Fallopian tube (tissue), 1 donor: ENCODE data around the gene TNK2.

GRCh38 chr3:194913418-194913713 lies 227.7 kb downstream of the FAM43A start:
- PRO-cap, result no peak

GRCh38 chr3:195005295-195005619 lies 265.7 kb downstream of the XXYLT1 start:
- PRO-cap, result no peak

- PRO-cap, result no peak
These were observed 200.6 kb downstream of the XXYLT1 start for GRCh38 chr3:195070335-195070750.

- PRO-cap, result bidirectional peak, plus-strand start at chr3:195150403, minus-strand start at chr3:195150349; bidirectional peak, plus-strand start at chr3:195150664, minus-strand start at chr3:195150456
These were observed 120.6 kb downstream of the XXYLT1 start for GRCh38 chr3:195150060-195150983.

- PRO-cap, result unidirectional peak, plus-strand start at chr3:195155171; bidirectional peak, plus-strand start at chr3:195155379, minus-strand start at chr3:195155234
These were observed 116.0 kb downstream of the XXYLT1 start for GRCh38 chr3:195154798-195155503.

DNA sequence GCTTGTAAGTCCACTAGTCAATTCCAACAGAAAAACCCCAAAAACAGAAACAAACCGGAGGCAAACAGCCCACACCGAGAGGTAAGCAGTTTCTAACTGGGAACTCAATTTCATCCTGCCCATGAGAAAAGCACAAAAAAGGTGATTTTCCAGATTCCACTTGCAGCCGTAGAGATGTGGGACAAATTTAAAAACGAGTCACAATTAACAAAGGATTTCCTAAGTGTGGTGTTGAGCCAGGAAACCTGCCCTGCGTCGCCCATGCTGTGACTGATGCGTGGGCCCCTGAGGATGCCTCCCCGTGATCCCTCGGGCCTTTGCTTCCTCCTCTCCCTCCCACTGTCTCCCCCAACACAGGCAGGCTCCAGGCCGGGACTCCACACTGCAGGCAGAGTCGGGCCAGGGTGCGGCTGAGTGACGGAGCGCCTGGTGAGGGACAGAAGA lies 91.3 kb downstream of the XXYLT1 start:
- PRO-cap, result unidirectional peak, plus-strand start at position 382 of the sequence

- PRO-cap, result no peak
These were observed 74.7 kb downstream of the XXYLT1 start for GRCh38 chr3:195196133-195196826.

DNA sequence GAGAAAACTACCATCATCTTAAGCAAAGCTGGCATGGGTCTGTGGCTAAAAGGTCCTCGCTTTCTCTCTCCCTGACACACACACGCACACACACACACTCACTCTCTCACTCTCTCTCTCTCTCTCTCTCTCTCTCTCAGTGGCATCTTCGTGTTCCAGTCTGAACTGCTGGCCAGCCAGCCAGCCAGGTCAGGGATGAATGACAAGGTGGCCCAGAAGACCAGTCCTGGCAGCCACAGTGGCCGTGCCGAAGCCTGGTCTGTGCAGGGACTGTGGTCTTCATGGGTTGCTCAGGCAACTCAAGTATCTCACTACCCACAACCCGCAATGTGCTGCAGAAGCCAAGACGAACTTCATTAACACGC lies 66.6 kb downstream of the XXYLT1 start:
- PRO-cap, result no peak

DNA sequence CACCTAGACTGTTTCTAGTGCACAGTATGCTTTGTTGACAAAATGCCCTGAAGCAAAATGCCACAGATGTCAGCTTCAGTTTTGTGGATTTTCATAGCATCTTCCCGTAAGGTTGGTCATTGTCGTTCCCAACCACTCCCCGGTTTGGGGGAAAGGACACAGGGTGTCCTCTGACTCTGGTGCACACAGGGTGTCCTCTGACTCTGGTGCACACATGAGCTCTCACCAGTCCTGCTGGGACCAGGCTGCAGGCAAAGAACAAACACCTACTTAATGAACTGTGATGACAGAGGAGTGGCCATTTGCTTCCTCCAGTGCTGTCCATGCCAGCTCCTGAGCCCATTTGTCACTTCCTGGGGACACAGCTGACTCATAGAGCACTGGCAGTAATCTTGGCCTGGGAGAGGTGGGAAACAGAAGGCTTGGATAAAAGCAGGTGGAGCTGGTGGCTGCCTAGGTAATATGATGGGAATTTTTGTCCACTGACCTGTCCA lies 16.8 kb upstream of the PPP1R2 start:
- PRO-cap, result no peak

DNA sequence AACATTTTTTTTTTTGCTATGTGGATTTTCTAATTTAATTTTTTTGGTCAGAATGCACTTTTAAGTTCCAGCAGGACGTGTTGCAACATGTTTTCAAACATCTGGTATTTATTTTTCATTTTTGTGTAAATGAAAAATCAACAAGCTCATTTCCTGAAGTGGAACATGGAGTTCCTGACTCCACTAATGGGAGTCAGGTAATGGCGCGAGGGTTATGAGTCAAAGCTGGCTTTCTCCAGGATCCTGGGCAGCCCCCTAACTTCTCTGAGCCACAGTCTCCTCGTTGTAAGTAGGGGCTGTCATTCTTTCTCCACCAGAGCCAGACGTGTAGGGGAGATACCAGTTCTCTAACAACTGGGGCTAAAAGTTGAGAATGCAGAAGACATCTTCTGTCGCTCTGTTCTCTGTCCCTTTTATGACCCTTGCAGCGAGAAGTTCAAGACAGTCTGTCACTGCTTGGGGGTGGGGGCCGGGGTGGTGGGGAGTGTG lies 554 bp upstream of the APOD start:
- PRO-cap, result no peak

GRCh38 chr3:195790528-195791502 lies 20.9 kb downstream of the MUC4 start:
- PRO-cap, result no peak

GRCh38 chr3:195815394-195815981 lies 3.8 kb upstream of the MUC4 start:
- PRO-cap, result no peak

- PRO-cap, result no peak
These were observed 37.9 kb upstream of the MUC4 start for GRCh38 chr3:195849673-195850050.

GRCh38 chr3:195878652-195878914 lies 29.8 kb downstream of the TNK2 start:
- PRO-cap, result no peak

DNA sequence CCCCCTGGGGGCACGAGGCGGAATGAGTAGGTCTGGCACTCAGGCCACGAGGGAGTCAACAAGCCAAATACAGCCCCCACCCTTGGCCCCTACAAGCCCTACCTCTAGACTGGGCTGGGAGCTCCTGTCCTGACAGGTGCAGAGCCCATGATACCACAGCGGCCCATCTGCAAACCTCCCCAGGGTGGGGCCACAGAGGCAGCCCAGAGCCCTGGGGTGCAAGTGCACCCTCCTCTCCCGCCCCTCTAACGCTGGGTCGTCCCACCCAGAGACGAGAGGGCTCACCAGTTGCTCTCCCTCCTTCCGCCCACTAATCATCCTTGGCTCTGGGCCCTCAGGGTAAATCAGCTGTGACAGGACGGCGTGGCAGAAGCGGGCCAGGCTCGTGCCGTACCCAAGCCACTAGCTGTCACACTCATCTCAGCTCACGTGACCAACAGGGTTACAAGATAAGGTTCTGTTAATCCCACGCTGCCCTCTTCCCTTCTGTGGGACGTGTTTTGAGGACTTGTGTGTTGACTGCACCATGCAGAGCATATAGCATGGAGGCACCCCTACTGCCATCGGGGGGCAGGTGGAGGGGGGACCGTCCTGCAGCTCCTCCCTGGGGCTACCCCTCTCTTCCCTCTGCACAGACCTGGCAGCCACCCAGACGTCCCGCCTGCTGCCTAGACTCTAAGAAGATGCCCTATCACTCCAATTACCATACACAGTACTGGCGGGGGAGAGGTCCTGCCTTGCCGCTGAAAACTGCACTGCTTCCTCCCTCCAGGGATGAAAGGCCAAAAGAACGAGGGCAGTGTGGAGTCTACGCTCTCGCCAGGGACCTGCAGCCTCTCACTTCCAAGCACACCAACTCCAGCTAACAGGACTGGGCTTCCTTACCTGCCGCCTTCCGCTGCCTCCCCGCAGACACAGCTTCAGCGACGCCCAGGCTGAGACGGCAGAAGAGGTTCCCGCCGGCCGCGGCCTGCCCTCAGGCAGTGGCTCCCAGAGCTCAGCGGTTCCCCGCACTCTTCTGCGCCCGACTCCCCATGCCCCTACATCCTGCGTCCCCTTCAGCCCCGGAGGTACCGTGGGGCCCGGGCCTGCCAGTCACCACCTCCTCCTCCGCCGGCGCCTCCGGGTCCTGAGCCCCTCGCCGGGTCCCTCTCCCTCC lies at the start of gene TNK2:
Gene TNK2, minus strand, starts transcription at position 952 of the 1,159 bp plus-strand sequence.
- PRO-cap, result unidirectional peak, plus-strand start at position 712 of the sequence; unidirectional peak, plus-strand start at position 785 of the sequence

DNA sequence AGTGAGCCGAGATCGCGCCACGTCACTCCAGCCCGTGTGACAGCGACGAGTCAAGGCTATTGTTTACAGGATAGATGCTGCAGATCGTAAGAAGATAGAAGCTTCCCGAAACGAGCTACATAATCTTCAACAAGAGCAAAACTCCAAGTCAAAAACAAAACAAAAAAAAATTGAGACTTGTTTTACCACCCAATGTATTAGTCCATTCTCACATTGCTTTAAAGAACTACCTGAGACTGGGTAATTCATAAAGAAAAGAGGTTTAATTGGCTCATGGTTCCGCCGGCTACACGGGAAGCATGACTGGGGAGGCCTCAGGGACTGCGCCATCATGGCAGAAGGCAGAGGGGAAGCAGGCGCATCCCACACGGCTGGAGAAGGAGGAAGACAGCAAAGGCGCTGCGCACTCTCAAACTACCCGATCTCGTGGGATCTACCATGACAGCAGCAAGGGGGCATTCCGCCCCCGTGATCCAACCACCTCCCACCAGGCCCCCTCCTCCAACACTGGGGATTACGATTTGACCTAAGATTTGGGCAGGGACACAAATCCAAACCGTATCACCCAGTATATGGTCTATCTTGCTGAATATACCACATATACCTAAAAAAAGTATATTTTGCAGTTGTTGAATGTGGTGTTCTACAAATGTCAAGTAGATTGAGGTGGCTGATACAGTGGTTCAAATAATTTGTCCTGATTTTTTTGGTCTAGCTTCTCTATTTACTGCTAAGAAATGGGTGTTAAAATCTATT lies 36.6 kb downstream of the TFRC start:
- PRO-cap, result no peak

DNA sequence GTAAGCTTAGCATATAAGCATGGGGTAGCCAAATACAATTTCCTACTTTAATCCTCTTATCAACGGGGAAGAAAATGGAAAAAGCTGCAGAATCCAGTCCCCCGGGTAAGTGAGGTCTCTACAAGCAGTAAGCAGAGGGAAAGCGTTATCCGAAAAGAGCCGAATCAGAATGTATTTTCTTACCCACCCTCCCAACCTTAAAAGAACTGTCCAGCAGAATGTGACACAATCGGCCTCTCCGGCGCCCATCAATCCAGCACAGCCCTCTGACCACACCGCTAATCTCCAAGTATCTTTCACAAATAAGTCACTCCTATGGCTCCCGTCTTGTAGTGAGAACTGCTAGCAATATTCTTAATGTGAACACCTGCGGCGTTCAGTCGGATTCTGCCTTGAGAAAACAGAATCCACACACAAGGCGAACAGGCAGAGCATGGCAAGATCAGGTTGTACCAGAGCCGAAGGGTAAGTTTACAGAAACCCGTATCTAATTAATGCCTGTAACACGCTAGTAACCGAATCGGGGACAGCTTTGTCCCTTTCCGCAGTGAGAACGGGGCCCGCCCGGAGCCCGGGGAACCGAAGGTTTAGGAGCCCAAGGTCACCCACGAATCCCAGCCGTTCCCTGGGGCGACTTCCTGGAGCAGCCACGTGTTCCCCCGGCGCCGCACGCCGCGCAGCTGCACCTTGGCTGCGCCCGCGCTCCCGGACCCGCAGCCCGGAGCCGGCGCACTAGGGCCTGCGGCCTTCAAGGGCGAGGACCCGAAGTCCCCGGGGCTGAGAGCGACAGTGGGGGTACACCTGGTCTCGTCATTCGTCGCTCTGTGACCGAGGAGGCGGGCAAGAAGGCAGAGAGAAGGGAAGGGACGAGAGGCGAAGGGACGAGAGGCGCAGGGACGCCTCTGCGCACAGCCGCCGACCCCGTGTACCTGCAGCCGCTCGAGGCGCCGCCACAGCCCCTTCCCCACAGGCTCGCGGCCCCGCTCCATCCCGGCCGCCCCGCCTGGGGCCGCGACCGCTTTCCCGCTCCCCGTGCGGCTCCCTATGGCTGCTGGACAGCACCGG lies 656 bp downstream of the TFRC start:
- PRO-cap, result unidirectional peak, plus-strand start at position 228 of the sequence; bidirectional peak, plus-strand start at position 652 of the sequence, minus-strand start at position 555 of the sequence; unidirectional peak, minus-strand start at position 927 of the sequence

- PRO-cap, result no peak
These were observed 7.4 kb downstream of the WDR53 start for GRCh38 chr3:196560870-196561451.

DNA sequence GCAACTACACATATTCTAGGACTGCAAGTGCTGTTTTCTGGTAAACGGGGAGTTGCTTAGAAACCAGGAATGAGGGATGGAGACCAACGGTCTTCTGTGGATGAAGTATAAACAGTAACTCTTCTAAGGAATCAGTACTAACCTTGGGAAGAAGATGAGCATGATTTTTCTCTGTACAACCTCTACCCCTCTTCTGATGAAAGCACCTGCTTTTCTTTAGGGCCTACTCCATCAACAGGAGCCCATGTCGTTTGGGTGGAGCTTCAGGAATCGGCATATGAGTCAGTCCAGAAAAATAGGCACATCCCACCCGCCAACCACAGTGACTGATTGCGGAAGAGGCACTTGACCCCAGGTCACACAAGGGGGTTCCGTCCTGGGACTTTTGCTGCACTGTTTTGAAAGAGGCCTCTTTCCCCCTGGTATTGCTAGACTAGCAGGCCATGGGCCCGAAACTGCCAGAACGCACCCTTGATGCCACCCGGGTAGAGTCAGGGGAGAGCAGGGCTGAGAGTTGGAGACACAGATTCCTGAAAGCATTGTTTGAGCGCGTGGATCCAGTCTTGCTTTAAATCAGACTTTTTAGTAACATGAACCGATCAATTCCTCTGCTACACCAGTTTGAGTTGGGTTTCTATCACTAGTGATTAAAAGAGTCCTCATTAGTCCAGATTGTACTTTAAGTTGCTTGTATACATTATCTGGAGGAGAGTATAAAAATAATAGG lies 19.3 kb upstream of the NRROS start:
- PRO-cap, result no peak

DNA sequence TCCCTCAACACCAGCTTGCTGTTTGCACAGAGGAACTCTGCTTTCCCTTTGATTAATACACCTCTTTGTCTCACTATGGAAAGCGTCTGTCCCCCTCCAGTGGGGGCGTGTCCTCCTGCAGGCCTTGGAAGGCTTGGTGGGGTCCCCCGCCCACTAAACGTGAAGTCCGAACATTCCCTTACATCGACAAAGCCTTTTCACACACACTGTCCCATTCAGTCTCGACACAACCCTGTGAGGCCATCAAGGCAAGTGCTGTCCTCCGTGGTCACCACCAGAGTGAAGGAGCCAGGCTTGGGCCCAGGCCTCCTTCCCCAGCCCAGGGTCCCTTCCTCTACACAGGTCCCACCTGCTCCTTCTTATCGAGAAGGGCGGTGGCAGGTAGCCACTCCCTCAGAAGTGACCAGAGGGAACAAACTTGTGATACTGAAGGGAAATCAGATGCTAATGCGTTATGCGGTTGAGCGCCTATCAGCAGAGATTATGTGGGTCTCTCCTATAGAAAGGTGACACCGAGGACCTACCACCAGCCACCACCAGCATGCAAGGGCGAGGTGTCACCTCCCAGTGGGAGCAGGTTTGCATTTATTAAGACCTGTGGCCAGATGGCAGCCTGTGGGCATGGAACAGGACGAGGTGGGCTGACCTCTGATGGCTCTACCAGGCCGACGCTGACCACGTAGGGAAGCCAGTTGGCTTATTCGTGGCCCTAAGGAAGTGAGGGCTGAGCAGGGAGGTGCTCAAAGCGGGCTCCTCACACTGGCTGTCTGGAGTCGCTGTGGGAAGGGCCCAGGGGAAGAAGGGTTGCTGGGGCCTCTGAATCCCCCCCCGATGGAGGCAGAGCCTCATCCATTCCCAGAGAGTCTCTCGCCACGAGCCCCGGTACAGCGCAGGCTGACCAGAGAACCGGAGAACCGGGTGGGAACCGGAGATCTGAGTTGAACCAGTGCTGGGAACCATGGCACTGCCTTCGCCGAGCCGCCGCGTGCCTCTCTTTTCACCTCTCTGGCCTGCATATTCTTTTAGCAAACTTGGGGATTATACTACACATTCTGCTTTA lies 6.7 kb downstream of the NRROS start:
- PRO-cap, result no peak